Occipital lobe (tissue), 2 donors: ENCODE measurements around a stretch of chr6.

- RAMPAGE, long total RNA = no peak
Observed at GRCh38 chr6:2986506-2987253, 13.0 kb upstream of the NQO2 start.

DNA sequence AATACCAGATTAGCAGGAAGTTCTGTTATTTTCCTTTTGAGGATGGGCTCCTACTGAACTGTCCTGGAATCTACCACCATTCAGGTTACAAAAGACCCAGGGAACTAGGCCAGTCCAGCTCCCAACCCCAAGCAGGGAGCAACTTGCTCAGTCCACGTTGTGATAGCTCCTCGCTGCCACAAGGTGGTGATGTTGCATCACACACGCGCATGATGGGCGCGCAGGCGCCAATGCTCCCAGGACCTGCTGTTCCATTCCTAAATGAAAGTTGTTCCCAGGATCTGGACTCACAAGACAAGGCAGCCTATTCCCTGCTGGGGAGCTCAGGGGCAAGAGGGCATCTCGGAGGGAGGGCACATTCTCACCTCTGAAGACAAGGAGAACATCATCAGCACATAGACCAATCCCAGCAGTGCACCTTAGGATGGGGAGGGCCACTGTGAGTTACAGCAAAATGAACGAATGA is 1.4 kb upstream of the NQO2 start:
- RAMPAGE, long total RNA = no peak

- RAMPAGE, long total RNA = no peak
Observed at GRCh38 chr6:3022135-3022617, 22.5 kb downstream of the NQO2 start.

- RAMPAGE, long total RNA = no peak
Observed at GRCh38 chr6:3026772-3027340, 27.2 kb downstream of the NQO2 start.

- RAMPAGE, long total RNA = no peak
Observed at GRCh38 chr6:3053341-3054037, 14.8 kb upstream of the RIPK1 start.

GRCh38 chr6:3063570-3064104 is 4.7 kb upstream of the RIPK1 start:
- RAMPAGE, long total RNA = no peak

GRCh38 chr6:3079354-3080130 is 11.2 kb downstream of the RIPK1 start:
- RAMPAGE, long total RNA = no peak

- RAMPAGE, long total RNA = no peak
Observed at GRCh38 chr6:3154351-3155056, 2.8 kb downstream of the TUBB2A start.

DNA sequence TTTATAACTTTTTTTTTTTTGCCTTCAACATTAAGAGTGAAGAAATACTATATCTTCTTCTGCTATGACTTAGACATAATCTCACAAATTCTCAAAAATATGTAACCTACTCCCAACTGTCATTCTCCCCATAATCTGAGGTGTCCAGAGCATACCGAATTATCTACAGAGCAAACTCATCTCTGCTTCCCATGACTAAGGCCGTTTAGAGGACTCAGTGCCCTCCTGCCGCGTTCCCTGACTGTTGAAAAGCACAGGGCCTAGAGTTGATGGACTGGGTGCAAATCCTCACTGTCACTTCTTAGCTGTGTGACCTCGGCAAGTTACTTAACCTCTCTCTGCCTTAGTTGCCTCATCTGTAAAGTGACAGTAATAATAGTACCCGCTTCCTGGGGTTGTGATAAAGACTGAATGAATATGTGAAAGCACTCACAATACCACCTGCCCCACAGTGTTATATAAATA is 4.7 kb upstream of the TUBB2A start:
- RAMPAGE, long total RNA = no peak

- RAMPAGE, long total RNA = no peak
Observed at GRCh38 chr6:3165965-3166890, 8.9 kb upstream of the TUBB2A start.

DNA sequence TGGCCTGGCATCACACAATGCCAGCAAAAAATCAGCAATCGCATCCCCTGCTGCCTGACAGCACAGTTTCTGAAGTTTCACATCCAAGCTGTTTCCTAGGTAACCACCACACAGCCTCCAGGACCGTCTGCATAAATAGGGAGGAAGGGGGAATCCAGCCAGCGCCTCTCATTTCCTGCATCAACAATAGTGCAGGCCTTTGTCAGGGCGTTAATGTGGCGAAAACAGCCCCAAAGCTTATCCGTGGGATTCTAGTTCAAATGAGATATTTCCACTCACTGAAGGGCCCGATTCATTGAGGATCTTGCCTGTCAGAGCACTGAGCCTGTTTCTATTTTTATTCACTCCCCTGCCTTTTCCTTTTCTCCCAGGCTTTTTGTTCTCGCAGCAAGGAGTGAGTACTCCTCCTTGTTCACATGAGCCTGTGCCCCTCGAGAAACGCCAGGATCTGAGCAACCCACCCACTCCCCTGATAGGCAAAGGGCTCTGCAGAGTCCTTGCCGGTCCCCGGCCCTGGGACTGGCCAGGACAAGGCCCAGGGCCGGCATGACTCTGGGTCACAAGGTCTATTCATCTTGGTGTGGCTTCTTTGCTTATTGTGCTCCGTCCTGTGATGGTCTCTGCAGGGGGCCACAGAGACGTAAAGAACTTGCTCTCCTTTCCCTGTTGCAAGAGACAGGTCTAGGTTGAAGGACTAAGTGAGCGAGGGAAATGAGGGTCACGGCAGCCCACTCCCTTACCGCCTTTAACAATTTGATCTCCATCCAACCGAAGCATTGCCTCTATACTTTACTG is 32.6 kb downstream of the TUBB2B start:
- RAMPAGE, long total RNA = start-site peak on the plus strand centred at position 170 of the sequence, 27 bp wide, 16 and 16 reads in 2 replicates

DNA sequence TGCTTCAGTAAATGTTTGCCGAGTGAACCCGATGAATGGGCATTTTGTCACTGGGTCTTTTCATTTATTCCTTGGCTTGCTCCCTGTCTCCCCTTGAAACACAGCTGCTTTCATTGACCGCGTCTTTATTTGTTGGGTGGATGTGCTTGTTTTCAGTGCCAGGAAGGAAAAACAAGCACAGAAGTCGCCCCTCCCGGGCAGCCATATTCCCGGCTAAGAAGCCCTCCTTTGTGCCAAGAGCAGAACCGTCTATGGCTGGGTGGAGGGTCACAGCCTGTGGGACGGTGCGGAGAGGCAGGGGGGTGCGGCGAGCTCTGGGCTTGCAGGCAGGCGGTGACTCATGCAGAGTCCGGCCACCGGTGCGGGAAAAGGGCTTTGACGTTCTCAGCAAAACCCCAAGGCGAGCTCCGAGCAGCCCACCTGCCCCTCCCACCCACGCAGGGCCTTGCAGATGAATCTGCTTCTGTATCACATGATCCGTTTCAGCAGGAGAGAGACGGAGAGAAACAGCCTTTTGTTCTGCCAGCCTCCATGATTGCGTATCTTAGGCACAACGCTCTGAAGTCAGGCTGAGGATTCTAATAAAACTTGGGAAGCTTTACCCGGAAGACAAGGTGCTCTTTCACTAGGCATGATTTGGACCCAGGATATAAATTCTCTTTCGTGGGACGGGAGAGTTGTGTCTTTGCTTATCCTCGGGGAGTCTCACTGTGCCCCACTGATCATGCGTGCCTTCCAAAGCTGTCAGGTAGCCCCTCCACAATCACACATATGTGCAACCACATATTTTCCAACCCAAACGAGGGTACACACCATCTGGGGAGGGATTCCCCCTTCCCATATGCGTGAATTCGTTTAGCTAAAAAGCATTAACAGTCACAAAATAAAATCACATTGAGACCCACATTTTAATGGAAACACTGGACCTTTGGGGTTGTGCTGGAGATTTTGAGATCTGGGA is 11.0 kb upstream of the PSMG4 start:
- RAMPAGE, long total RNA = no peak

GRCh38 chr6:3251374-3251784 is 7.4 kb upstream of the PSMG4 start:
- RAMPAGE, long total RNA = no peak

GRCh38 chr6:3295230-3295848 is 36.6 kb downstream of the PSMG4 start:
- RAMPAGE, long total RNA = no peak

DNA sequence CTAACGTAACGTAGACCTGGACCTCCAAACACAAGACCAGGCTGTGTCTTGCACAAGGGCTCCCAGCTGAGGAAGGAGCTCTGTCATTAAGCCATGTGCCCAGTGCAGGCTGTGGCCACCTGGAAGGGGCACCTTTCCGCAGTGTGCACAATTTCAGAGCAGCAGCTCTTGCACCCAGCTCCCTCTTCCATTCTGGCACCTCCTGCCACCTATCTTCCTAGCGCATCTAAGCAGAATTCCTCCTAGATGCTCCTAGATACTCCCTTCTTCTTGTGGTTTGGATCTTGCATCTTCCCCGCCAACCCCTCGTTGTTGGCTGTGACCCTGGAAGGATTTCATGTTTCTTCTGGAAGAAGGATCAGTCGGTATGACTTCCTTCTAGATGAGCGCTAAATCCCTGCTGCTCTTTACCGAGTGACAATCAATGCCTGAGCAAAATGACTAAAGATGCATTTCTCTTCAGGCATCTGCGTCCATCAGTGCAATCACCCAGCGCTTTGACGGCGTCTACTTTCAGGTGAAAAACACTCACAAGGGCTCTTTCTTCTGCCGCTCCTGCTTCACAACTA is 58.6 kb downstream of the PSMG4 start:
- RAMPAGE, long total RNA = no peak

DNA sequence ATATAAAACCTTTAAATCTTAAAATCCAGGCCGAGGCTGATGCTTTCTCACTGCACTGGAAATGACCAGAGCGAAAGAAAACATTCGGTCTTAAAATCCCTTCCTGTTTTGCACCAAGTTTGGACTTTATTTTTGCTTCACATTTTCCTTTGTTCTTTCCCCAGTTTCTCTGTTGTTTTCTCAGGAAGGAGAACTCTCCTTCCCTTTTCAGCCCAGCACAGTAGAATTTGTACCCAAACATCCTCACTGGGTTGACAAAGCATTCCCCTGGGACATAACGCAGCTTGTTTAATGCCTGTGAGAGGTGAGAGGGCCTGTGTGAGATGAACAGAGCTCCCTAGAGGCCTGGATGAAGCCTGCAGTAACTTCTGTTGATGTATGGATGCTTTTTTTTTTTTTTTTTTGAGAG is 104.8 kb upstream of the SLC22A23 start:
- RAMPAGE, long total RNA = no peak

- RAMPAGE, long total RNA = no peak
Observed at GRCh38 chr6:3741276-3741960, 10.1 kb downstream of the PXDC1 start.

- RAMPAGE, long total RNA = no peak
Observed at GRCh38 chr6:3750907-3751624, 447 bp downstream of the PXDC1 start.

GRCh38 chr6:3771896-3772695 is 20.6 kb upstream of the PXDC1 start:
- RAMPAGE, long total RNA = no peak

DNA sequence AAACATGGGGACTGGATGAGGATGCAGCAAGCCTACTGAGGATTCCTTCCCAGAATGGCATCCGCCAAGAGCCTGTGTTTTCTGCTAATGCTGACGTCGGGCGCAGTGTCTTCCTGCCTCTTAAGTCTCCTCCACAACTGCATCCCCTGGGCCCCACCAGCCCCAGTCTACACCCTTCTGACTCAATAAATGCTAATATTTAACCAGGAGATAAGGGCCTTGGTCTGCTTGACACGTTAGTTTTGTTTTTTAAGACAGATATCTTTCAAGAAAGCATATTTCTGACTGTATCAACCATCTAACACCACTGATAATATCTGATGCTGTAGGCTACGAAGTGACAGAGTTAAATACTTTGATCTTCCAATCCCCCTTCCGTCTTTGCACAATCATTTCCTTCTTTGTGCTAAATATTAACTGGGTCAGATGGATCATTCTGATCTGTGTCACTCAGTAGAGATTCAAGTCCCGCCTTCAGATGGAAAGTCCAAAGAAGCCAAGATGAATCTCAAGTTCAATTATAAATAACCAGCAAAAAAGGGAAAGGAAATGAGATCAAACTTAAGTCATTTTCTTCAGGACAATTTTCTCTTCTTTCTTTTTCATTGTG is 20.8 kb downstream of the FAM50B start:
- RAMPAGE, long total RNA = no peak